Foreskin fibroblast (primary cell): ENCODE data around the genes ST6GALNAC1 and SRSF2.

DNA sequence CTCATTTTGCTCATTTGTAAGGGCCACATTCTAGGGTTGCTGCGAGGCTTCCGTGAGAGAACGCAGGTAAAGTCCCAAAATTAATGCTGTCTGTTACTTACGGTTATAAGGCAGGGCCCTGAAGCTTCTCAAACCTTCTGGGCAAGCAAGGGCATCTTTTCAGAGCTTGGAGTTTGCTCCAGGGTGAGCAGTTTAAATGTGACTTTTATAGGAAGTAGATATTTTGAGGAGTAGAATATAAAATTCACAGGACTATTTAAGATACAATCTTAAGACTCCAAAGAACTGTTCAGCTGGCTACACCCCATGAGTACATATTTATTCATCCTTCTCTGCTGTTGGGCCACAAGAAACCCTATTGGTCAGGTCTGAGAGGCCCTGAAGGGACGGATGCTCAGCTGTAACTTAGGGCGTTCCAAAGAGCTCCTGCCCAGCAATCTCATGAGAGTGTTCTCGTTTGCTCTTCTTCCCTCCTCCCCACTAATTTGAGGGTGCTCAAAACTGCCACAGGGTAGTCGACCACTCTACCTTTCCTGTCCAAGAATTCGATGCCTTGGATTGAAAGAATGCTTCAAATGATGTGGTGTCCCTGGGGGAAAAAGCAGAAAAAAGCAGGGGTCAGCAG is 7.3 kb downstream of the ST6GALNAC2 start:
- RRBS, result no CpG with 5 or more reads among the region's 9 CpGs

DNA sequence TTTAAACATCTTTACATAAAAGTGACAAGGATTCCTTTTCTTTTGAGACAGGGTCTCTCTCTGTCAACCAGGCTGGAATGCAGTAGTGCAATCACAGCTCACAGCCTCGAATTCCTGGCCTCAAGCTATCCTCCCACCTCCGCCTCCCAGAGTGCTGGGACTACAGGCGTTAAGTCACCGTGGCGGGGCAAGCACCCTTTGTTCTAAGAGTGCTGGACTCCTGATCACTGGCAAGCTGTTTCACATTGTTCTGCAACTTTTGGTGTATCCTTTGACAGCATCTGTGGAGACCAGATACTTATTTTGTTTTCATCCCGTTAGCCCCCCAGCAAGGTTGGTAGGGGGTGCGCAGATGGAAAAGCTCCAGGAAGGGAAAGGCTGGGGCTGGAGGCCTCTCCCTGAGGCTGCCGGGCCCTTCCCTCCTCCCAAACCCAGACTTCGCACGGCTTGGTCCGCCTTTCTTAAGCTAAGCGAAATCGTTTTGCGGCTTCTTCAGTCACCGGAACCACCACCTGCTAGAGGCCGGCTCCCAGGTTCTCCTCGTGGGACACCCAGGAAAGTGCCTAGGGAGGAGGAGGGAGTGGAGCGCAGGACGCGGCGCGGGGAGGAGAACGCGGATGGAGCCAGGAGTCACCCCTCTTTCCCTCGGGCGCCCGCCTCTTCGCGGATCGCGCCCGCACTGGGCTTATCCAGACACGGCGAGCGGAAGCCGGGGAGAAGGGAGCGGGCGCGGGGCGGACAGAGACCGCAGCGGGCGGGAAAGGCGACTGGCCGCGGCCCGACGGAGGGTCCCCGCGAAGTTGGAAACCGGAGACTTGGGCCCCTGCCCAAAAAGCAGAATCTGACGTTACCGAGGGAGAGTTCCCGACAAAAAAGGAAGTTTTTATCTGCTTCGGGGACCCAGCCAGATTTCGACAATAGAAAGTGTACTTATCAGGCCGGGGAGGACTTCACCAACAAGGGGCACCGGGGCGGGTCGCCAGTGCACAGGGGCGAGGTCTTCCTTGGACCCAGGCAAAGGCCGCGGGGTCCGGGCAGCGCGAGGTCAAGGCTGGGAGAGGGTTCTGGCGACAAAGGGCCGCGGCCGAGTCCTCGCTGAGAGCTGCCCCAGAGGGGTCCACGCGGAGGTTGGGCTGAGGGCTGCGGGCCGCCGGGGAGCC is 826 bp downstream of the ST6GALNAC2 start:
- RRBS, result 4% methylated on average over 27 of the region's 76 CpGs

DNA sequence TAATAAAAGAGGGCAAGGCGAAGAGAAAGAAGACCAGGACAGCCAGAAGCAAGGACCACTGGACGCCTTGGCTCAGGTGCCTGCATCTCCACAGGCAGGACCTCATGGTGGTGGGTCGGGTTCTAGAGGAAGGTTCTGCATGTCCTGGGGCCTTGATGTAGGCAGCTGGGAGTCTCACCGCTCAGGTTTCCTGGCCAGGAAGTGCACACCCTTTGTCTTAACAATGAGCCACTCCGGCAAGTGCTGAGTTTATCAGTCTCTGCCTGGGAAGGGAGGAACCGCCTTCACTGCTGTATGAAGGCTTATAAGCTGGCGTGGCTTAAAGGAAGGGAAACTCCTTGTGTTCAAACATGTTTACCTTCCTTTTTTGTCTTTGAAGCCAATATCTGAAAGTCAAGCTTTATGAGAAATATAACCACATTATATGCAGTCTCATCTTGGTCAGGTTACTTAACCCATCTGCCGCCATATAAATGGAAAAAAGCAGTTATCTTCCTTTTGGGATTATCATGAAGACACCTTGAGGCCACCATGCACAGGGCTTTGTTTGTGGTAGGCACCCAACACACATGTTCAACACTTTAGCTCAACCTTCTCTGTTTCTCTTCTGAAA is at the start of gene ST6GALNAC1:
ST6GALNAC1 (minus strand) TSS at position 225 of the 613 bp plus-strand sequence.
- RRBS, result no CpG with 5 or more reads among the region's 8 CpGs

- RRBS, result no CpG with 5 or more reads among the region's 9 CpGs
These were observed 29.1 kb downstream of the MXRA7 start for GRCh38 chr17:76681560-76682121.

- RRBS, result no CpG with 5 or more reads among the region's 22 CpGs
These were observed 13.2 kb downstream of the MXRA7 start for GRCh38 chr17:76697267-76698222.

DNA sequence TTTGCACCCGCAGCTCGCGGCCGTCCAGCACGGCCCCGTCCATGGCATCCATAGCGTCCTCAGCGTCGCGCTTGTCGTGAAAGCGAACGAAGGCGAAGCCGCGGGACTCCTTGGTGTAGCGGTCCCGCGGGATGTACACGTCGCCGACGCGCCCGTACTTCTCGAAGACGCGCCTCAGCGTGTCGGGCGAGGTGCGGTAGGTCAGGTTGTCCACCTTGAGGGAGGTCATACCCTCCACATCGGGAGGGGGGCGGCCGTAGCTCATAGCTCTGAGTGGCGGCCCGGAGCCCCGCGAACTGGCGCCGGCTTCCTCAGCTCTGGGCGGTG is 272 bp downstream of the SRSF2 start:
- RRBS, result no CpG with 5 or more reads among the region's 42 CpGs

DNA sequence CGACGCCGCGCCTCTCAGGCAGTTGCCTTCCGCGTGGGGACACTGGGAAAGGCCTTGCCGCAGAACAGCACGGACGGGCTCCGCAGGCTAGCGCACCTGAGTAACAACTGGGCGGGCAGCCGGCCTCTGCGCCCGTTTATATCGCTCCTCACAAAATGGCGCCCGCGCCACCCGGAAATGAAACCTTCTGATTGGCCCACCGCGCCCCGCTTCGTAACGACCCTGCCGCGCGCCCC is at the start of gene SRSF2:
SRSF2 (minus strand) TSS at position 109 of the 236 bp plus-strand sequence.
- RRBS, result 1% methylated on average over 10 of the region's 28 CpGs

DNA sequence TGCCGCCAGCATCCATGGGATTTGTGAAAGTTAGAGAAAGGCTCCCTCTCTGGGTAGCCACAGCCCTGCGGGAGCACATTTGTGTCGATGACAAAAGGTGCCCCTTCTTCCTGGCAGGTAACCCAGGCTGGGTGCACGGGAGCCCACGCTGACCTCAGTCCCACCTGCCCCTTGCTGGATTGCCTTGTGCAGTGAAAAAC is 56.3 kb downstream of the MGAT5B start:
- RRBS, result no CpG with 5 or more reads among the region's 5 CpGs

DNA sequence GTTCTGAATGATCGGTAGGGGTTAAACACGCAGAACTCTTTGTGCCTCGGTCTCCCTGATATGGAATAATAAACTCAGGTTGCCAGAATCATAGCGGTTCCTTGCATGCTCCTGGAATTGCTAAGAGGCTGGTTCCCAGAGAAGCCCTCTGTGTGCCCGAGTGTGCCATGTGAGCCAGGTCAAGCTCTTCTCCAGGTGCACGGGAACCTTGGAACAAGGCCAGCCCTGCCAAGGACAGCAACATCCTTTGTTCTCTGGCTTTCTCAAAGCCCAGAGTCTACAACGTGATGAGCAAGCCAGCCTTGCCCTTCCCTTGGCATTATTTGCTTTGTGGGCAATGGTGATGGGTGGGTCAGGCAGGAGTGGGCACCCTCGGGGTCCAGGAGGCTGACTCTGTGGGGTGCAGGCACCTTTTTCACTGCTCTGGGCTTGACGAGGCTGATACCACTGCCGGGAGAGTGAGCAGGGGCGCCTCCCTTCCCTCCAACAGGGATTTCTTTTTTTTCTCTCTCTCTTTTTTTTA is 14.2 kb upstream of the SEC14L1 start:
- RRBS, result no CpG with 5 or more reads among the region's 11 CpGs

DNA sequence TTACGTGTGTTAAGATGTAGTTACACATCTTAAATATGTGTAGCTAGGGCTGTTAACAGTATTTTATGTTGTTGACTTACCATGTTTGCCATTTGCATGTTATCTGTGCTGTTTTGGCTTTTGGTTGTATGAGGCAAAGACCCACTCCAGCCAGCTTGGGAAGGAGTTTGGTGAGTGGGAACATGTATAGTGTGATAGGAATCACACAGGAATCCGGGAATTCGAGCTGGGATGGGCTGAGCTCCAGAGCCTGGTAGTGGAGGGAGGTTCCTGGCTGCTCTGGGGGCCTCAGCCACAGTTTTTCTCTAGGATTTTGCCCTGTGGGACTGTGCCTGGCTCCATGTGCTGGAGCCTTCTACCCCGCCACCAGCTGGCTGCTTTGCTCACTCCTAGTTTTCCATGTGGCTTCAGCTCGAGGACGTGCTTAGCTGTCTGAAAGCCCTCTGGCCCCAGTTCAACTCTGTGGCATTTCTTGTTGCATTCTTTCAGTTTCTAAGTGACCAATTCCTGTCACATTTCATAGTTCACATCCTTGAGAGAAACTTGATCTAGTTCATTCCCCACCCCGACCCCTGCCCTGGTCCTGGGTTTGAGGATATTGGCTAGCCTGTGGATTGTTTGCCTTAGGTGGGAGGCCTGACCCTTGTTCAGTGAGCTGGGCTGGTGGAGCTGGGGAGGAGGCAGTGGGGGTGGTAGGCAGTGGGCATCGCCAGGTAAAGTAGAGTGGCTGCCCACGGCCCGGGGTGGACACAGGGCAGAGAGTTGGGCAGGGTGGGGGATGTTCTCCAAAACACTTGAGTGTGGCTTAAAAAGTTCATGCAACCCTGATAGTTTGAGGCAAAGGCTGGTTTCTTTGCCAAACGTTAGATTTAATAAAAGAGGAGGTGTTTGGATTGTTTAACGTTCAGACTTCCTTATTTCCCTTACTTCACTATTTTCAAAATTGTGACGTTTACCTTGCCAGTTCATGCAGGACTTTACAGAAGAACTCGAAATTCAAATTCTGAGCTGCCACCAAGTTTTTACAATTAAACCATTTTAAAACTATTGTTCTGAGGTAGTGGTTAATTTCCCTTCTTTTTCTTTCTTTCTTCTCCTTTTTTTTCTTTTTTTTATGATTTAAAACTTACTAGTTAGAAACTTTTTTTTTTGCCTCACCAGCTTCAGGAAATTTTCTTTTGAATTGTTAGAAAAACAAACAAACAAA is 5.1 kb downstream of the SEC14L1 start:
- RRBS, result no CpG with 5 or more reads among the region's 14 CpGs

- RRBS, result no CpG with 5 or more reads among the region's 13 CpGs
These were observed 28.3 kb downstream of the SEC14L1 start for GRCh38 chr17:77168972-77169528.

- RRBS, result no CpG with 5 or more reads among the region's 10 CpGs
These were observed 47.3 kb downstream of the SEC14L1 start for GRCh38 chr17:77188111-77188504.

DNA sequence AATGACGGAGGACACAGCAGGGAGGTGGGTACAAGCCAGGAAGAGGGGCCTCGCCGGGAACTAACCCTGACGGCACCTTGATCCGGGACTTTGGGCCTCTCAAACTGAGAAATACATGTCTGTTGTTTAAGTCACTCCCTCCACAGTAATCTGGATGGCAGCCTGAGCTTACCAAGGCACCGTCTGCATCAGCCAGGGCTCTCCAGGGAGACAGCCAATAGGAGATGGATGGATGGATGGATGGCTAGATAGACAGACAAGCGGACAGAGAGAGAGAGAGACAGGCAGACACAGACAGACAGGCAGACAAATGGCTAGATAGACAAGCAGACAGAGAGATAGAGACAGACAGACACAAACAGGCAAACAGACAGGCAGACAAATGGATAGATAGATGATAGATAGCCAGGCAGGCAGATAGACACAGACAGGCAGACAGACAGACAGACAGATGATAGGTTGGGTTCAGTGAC is 14.8 kb downstream of the SEPTIN9 start:
- RRBS, result no CpG with 5 or more reads among the region's 7 CpGs

- RRBS, result no CpG with 5 or more reads among the region's 15 CpGs
These were observed 23.9 kb downstream of the SEPTIN9 start for GRCh38 chr17:77305087-77305626.

GRCh38 chr17:77311325-77312026 is 30.2 kb downstream of the SEPTIN9 start:
- RRBS, result no CpG with 5 or more reads among the region's 15 CpGs

DNA sequence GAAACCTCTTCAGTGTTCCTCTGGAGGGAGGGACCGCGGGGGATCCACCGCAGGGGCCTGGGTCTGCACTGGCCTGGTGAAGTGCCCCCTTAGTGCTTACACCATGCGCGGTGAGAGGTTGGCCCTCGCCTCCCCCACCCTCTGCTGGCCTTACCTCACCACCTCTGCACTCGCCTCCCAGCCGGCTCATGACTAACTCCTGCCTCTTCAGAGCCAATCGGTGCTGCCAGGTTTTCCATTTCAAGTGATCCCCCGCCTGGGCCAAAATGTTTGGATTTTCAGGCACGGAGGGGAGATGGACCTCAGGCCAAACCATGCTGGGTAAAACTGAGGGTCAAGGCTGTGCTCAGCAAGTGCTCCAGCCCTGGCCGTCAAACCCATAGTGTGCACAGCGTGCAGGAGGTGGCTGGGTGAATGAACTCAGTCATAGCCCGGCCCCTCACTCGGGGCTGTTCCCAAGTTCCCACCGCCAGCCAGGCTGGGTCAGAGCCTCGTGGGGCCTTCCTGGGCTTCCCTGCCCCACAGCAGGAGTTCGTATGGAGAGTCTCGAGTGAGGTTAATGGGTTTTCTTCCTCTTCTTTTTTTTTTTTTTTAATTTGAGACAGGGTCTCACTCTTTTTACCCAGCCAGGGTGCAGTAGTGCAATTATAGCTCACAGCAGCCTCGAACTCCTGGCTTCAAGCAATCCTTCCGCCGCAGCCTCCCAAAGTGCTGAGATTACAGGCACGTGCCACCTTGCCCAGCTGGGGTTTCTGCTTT is 35.0 kb downstream of the SEPTIN9 start:
- RRBS, result no CpG with 5 or more reads among the region's 23 CpGs

GRCh38 chr17:77343321-77344022 is 62.2 kb downstream of the SEPTIN9 start:
- RRBS, result no CpG with 5 or more reads among the region's 7 CpGs

DNA sequence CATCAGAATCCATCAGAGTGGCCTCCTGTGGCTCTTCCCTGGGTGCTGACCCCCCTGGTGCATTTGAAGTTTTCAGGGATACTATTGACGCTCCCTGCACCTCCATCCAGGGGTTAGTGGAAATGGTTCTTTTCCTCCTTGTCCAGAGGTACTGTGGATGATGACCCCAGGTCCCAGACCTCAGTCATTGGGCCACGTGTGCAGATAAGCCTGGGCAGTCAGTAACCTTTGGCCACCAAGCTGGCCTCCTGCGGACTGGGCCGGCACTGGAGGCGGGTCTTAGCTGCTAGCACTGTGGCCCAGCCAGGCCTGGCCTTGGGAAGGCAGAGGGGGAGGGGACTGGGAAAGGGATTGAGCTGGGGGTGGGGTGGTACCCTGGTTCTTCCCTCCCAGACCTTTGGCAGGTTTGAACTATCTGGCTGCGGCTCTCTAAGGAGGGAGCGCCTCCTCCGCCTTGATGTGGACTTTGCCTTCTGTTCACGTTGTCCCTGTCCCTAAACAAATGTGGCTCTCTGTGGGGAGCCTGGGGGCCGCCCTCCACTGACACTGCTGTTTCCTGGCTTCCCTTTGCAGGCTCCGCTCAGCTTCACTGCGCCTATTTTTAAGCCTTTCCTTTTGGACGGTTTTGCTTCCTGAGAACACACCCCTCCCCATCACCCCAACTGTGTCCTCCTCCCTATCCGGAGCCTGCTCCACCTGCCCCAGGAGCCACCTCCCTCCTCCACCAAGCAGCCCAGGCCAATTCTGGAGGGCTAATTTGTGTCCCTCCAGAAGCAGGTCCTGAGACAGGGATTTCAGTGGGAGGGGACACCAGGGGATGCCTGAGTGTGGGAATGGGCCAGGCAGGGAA is 111.2 kb downstream of the SEPTIN9 start:
- RRBS, result no CpG with 5 or more reads among the region's 14 CpGs

DNA sequence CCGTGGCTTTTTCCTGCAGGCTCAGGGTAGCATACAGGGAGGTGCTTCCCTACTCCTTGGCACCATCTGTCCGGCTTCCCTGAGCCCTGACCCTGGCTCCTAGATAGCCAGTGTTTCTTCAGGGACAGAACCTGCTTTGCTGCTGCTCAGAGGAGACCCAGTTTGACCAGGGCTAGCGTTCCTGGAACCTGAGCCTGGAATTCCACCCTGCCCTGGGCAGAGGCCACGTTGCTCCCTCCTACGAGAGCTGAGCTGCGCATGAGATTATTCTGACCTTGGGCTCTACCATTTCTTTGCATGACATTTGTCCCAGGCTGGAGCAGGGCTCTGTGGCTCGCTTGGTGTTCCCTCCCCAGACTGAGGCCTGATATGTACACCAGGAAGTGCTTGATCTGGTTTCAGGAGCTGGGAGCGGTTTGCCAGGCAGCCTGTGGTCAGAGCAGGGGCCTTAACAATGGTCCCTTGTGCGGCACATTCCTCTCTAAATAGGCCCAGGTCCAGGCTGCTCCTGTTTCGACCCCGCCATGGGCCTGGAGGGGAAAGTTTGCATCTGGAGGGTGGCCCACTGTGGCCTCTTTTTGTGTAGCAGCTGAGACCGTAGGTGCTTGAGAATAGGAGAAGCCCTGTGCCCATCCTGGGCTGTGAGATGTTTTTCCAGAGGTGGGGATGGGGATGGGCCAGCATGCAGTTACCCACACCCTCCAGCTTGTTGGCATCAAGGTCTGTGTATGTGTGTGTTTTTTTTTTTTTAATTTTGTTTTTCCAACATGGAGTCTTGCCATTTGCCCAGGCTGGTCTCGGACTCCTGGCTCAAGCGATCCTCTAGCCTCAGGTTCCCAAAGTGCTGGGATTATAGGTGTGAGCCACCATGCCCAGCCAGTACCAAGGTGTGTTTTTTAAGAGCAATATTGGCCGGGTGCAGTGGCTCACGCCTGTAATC is 113.3 kb downstream of the SEPTIN9 start:
- RRBS, result no CpG with 5 or more reads among the region's 16 CpGs

DNA sequence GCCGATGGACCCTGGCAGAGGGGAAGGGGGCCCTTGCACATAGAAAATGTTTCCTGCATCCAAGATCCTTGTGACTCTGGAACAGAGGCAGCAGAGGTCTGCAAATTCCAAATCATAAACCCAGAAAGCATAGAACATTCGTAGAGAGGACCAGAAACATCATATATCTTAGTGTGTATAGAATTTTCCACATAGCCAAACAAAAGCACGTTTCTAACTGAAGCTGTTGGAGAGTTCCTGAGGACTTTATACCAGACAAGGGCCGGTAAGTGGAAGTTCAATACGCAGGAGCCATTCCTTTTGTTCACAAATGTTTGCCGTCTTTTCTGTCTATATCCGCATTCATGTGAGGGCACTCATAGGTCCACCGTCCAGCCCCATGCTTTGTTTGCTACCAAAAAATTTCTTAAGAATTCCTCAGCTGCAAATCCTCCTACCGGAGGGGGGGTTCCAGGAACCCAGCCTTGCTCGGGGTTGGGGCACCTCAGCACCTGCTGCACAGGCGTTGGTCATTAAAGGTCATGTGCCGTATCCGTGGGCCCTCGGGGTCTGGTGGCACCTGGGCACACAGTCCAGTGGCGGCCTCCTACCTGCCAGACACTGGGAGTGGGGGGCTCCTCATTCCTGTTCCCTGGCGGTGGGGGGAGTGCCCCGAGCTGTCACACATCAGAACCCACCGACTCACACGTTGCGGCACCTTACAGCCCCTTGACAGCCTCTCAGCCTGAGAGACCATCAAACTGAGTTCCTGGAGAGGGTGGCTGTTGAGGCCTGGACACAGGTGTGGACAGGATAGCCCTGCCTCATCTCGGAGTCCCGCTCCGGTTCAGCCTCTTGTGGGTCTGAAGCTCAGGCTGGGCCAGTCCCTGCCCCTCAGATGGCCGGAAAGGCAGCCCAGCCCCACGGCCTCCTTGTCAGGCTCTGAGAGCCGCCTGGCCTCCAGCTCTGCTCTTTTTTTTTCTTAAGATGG is 136.4 kb downstream of the SEPTIN9 start:
- RRBS, result 100% methylated on average over 1 of the region's 26 CpGs